Psoas muscle (tissue), 2 donors: ENCODE measurements around the genes EVA1A, MRPL19, LRRTM1 and RNF181.

DNA sequence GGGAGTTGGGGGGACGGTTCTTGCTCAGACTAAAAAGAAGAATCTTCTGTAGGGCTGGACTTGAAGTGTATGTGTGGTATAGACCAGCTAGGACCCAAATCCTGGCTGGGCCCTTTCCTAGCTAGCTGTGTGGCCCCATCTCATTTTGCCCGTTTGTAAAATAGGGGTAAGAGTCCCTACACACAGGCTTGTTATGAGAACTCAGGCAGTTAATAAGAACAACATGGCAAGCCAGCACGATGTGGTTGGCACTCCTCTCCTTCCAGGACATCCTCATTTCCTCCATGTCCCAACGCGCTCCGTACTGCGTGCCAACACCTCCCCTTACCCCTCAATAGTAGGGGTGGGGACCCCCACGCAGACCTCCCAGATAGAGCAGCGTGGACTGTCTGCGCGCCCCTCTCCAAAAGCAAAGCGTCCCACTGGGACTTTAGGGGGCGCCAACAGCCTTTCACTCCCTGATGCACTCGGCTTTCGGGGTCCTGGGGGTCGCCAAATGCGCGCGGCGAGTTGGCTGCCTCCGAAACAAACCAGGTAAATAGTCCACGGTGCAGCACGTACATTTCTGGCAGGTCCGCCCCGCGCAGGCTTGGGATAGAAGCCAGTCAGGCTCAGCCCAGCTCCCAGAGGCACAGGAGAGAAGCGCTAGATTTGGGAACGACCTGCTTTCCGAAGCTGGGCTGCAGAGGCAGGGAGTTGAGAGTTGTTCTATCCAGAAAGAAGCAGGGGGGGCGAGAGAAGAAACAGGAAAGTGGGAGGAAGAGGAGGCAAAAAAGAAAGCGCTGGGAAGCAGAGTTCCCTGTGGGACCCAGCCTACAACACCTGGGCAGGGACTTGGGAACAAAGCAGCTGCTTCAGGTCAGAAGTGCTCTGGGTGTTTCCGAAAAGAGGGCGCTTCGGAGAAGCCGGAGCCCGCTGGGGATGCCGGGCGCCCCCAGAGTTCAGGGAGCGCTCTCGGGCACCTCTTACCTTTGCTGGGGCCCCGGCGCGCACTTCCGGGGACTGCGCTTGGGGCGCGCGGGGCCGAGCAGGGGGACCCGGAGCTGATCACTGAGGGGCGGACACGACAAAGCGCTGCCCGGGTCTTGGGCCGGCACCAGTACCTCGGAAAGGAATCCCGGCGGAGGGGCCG is 662 bp downstream of the EVA1A start:
- PRO-cap, 2 experiments = no peak in any of the 2 experiments

- PRO-cap, 2 experiments = peak in 1 of 2 experiments; most common plus-strand start chr2:75561060 (in 1); most common minus-strand start chr2:75560921 (in 1)
These were observed at the start of gene EVA1A for GRCh38 chr2:75560843-75561744. EVA1A (minus strand) TSS chr2:75560939.

DNA sequence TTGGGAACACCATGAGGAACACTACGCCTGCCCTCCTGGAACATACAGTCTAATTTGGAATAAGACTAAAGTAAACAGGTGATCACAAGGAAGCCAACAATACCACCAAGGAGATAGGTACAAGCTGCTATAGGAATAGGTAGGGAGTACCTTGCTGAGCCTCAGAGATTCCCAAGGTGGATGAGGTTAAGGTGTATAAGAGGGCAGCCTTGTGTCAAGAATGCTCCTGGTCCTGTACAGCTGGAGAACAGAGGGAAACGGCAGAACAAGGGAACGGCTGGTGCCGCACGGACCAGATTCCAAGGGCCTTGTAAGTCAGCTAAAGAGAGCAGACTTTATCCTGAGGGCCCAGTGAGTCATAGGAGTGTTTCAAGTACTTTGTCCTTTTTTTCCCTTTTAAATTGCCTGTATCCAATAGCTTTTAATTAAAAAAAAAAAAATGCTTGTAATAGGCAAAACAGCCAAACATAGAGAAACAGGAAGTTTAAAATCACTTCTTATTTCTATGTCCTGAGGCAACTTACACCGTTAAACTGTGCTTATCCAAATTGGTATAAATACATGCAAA is 41.9 kb upstream of the EVA1A start:
- PRO-cap, 2 experiments = no peak in any of the 2 experiments

GRCh38 chr2:75612923-75613345 is 33.6 kb upstream of the MRPL19 start:
- PRO-cap, 2 experiments = no peak in any of the 2 experiments

- PRO-cap, 2 experiments = peak in 2 of 2 experiments; most common plus-strand start chr2:75646785 (in 2); most common minus-strand start chr2:75647194 (in 2)
These were observed at the start of gene MRPL19 for GRCh38 chr2:75646385-75647702. MRPL19 (plus strand) TSS chr2:75646783.

- PRO-cap, 2 experiments = no peak in any of the 2 experiments
These were observed at the start of gene LRRTM1 for GRCh38 chr2:80304110-80304975. LRRTM1 (minus strand) TSS chr2:80304752.

GRCh38 chr2:80520295-80520693 is 215.7 kb upstream of the LRRTM1 start:
- PRO-cap, 2 experiments = no peak in any of the 2 experiments

- PRO-cap, 2 experiments = no peak in any of the 2 experiments
These were observed 908.2 kb upstream of the LRRTM1 start for GRCh38 chr2:81212735-81213202.

DNA sequence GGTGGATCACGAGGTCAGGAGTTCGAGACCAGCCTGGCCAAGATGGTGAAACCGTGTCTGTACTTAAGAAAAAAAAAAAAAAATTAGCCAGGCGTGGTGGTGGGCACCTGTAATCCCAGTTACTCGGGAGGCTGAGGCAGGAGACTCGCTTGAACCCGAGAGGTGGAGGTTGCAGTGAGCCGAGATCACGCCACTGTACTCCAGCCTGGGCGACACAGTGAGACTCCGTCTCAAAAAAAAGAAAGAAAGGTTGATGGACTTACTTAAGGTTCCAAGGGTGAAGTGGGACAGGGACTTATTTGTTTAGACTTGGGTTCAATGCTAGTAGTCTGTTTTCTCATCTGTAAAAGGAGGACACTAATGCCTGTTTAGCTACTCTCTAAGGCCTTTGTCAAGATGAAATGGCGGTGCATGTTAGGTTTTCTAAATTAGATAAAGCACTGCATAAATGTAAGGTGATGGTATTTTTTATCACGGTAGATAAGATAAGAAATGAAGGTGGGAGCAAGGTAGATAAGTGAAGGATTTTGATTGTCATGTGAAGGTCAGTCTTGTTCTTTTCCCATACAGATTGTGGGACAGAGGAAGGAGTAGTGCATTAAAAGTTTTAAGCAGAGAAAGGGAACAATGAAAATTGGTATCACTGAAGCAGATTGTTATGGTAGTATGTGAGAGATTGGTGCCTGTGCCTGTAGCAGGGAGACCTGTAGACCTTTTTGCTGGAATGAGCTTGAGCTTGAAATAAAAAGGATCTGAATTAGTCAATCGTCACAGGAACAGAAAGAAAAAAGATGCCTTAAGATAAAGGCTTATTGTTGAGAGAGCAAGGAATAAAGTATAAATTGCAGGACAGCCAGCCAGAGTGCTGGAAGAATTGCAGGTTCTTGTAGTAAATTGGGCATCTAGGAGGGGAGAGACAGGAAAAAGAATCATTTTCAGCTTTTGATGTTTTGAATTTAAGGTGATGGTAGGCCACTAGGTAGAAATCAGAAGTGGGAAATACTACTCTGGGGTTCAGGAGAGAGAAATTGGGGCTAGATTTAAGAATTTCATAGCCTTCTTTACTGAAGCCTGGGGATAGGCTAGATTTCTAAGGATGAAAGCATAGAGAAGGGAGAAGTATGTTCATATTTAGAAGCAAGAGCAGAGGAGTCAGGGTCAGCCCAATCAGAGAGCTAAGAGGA is 16.1 kb downstream of the KCMF1 start:
- PRO-cap, 2 experiments = no peak in any of the 2 experiments

DNA sequence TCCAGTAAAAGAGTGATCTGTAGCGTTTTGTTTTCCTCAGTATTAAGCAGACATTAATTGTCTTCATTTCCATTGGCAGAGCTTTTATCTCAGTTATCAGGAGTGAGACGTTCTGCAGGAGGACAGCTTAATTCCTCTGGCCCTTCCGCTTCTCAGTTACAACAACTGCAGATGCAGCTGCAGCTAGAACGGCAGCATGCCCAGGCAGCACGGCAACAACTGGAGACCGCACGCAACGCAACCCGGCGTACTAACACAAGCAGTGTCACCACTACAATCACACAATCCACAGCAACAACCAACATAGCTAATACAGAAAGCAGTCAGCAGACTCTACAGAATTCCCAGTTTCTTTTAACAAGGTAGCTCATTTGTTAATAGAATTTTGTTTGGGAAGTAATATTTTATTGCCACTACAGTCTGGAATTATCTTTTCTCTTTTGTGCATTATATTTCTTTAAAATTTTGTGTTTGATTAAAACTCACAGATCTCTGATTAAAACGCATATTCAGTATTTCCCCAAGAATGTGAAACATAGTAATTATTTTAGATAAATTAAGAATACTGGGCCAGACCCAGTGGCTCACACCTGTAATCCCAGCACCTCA is 78.4 kb downstream of the KCMF1 start:
- PRO-cap, 2 experiments = no peak in any of the 2 experiments

- PRO-cap, 2 experiments = no peak in any of the 2 experiments
These were observed 95.9 kb downstream of the TGOLN2 start for GRCh38 chr2:85231825-85232430.

DNA sequence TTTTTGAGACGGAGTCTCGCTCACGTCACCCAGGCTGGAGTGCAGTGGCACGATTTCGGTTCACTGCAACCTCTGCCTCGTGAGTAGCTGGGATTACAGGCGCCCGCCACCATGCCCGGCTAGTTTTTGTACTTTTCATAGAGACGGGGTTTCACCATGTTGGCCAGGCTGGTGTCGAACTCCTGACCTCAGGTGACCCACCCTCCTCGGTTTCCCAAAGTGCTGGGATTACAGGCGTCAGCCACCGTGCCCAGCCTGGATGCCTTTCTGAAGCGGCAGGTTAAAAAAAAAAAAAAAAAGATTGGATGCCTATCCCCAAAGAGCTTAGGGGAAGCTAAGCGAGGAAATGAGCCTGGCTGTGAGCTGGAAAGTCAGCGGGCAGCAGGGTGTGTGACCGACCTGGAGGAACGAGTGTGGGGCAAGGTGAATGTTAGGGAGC is 59.3 kb downstream of the TGOLN2 start:
- PRO-cap, 2 experiments = no peak in any of the 2 experiments

GRCh38 chr2:85303916-85304796 is 23.6 kb downstream of the TGOLN2 start:
- PRO-cap, 2 experiments = no peak in any of the 2 experiments

DNA sequence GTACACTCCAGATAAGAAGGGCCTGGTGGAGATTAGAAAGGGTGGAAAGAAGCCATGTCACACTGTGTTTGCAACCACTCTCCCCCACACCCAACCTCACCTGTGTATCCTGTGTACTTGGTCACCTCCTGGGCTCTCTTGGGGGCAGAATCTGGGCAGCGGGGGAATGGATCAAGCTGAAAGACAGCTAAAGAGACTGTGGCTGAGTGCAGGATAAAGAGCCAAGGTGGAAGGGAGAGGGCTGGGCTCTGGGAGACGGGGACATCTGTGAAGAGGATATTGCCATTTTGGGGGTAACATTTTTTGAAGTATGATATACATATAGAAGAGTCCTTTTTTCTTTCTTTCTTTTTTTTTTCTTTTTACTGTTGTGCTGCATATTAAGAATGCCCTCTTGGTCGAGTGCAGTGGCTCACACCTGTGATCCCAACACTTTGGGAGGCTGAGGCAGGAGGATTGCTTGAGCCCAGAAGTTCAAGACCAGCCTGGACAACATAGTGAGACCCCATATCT is 3.4 kb downstream of the SH2D6 start:
- PRO-cap, 2 experiments = no peak in any of the 2 experiments

DNA sequence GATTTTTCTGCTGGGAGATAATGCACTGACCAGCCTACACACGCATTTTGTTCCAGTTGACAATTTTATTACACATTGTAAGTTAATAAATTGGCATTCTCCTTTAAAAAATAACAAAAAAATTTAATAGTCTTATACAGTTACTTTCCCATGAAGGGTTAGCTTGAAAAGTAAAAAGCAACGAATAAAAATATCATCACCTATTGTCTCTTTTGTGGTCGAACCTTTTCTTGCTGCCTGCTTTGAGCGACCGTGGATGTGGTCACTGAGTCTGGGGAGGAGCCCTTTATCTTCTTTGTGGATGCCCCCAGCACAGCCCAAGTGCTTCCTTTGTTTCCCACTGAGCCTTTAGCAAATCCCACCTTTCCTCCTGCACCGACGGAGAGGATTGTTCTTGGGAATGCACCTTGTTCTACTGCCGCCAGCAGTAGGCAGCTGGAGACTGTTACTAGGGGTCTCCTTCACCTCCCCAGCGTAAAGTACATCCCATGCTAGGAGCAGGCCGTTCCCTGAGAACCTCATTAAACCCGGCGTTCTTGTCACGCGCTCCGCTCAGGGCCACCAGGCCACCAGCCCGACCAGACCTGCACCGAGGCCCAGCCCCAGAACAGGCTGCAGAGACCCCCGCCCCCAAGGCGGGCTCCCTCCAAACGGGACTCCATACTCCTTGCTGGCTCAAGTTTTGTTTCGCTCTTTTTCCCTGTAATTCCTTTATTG is 1.4 kb upstream of the MAT2A start:
- PRO-cap, 2 experiments = peak in 2 of 2 experiments; most common plus-strand start position 555 of the sequence (in 2); most common minus-strand start position 511 of the sequence (in 1)

- PRO-cap, 2 experiments = no peak in any of the 2 experiments
These were observed 2.0 kb downstream of the MAT2A start for GRCh38 chr2:85540870-85541561.

GRCh38 chr2:85577720-85578784 is 666 bp downstream of the VAMP8 start:
- PRO-cap, 2 experiments = peak in 2 of 2 experiments; most common plus-strand start chr2:85578001 (in 1); most common minus-strand start chr2:85577809 (in 1)

DNA sequence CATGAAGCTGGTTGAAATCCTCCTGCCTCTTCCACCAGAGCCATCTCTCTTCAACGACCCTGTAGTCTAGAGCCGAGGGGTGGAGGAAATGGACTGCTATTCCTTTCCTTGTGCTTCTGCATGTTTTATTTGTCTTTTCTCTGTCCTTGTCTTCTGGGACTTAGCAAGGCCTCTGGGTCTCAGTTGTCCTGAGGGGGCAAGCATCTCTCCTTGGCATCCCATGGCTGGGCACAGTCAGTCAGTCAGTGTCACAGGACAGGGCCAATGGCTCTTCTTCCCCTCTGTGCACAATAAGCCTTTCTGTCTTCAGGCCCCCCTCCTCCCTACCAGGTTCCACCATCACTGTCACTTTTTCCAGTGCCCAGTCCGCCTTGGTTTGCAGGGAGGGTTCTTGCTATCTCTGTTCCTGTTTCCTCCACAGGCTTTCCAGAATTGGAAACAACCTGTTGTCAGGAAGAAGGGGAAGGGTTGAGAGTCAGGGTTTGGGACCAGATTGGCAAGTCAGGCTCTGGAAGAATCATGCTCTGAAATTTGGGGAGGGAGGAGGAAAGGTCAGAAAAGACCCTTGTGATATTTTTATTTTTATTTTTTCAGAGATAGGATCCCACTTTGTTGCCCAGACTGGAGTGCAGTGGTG is 1.7 kb upstream of the VAMP5 start:
- PRO-cap, 2 experiments = no peak in any of the 2 experiments

- PRO-cap, 2 experiments = peak in 2 of 2 experiments; most common plus-strand start chr2:85595748 (in 2); most common minus-strand start chr2:85595554 (in 1)
These were observed at the start of gene RNF181 for GRCh38 chr2:85594785-85595862. RNF181 (plus strand) TSS chr2:85595745.

DNA sequence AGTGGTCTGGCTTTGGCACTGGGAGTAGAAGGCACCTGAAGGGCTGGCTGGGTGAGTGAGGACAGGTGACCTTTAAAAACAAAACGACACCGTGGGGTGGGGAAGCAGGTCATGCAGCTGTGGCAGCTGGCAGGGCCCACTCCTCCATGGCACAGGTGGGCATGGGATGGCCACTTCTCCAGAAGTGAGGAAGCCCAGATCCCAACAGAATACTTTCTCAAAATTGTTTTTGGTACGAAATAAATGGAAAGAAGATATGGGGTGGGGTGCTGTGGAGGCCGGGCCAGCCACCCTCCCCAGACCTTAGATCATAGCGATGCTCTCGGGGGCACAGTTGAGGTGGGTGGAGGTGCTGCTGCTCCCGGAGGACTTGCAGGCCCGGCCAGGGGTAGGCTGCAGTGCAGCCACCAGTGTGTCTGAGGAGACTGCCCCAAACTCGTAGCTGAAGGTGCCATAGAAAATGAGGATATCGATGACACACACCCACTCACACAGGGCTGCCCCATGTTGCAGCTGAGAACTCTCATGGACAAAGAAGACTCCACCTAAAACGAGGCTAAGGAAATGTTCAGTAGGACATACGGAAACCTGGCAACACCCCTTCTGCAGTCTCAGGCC is 3.3 kb downstream of the RNF181 start:
- PRO-cap, 2 experiments = no peak in any of the 2 experiments